Urinary bladder (tissue), 3 donors: ENCODE measurements around the genes ITGB3, TBKBP1, MRPL10, SP2, PNPO and SNX11.

DNA sequence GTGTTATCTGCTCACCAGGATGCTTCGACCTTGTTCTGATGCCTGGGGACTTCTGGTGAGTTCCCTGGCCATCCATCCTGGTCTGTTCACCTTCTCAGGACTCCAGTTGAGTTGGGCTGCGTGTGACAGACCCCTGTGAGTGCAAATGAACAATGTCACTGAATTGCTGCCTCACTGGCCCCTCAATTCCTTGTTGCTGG, 19.5 kb upstream of the RPRML start:
- PRO-cap: unidirectional peak, minus-strand start at position 79 of the sequence
- RAMPAGE, long total RNA: no peak

DNA sequence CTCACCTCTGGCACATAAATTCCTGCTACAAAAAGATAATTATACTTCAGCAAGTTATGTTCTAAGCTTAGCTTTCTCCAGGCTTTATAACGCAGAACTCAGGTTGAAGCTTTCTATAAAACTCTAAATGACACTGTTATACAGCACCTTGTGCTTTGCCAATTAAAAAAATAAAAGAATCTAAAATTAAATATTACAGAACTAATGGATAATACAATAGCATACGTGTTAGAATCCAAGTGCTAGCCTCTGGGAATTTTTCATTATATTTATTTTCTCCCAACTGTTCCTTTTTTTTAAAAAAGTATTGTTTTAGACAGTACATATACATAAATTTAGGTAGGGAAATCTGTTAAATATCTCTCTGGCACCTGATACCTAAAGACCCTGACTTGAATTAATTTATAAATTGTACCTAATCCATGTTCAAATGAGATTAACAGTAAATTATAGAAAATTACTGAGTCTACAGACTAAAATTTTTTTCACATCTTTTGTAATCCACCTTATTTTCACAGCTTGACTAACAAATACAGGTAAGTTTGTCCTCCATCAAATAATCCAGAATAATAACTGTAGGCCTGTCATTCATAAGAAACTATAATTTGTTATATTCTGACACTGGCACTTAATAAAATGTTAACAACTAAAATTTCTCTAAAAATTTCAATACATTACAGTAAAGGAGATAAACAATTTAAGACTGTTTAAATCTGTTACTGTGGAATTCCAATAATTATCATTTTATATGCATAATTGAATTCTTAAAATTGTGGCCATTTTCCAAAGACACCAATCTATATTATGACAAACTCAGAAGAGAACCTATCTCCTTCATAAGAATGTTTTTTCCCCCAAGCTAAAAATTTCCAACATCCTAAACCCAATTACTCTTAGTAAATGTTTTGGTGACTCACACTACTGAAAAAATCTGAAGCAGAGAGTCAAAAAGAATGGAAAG, 69.9 kb downstream of the CDC27 start:
- PRO-cap: no peak
- RAMPAGE, long total RNA: no peak

DNA sequence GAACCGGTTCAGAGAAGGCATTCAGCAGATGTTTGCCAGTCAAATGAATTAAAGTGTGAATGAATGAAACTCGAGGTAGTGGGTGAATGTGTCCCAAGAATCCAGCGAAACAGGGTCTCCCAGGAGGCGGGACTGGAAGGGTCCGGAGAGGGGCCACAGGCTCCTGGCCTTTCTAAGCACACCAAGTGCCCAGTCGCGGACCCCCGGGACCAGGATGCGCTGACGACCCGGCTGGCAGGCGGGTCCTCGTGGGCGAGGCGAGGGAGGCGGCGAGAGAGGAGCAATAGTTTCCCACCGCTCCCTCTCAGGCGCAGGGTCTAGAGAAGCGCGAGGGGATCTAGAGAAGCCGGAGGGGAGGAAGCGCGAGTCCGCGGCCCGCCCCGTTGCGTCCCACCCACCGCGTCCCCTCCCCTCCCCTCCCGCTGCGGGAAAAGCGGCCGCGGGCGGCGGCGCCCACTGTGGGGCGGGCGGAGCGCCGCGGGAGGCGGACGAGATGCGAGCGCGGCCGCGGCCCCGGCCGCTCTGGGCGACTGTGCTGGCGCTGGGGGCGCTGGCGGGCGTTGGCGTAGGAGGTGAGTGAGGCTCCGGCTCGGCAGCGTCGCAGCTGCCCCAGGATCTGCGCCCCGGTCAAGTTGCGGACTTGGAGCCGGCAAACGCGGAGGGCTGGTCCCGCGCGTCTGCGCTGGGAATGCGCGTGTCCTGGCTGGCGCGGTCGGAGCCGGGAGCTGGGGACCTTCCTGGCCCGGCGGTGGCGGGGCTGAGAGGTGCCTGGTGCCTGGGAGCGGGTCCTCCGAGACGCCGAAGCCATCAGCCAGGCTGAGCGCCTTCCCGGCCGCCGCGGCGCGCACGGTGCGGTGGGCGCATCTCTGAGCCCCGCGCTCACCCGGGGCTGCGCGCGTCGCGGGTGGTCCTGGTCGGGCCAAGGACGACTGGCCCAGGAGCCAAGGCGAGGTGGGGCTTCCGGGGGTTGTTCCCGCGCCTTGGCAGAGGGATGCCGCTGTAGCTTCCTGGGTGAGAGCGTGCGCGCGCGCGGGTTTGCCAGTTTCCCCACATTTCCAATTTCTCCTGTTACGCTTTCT, at the start of gene ITGB3:
ITGB3 (plus strand) TSS at position 459 of the 1,079 bp plus-strand sequence.
- PRO-cap: bidirectional peak, plus-strand start at position 459 of the sequence, minus-strand start at position 524 of the sequence; bidirectional peak, plus-strand start at position 1,000 of the sequence, minus-strand start at position 931 of the sequence
- RAMPAGE, long total RNA: no peak

DNA sequence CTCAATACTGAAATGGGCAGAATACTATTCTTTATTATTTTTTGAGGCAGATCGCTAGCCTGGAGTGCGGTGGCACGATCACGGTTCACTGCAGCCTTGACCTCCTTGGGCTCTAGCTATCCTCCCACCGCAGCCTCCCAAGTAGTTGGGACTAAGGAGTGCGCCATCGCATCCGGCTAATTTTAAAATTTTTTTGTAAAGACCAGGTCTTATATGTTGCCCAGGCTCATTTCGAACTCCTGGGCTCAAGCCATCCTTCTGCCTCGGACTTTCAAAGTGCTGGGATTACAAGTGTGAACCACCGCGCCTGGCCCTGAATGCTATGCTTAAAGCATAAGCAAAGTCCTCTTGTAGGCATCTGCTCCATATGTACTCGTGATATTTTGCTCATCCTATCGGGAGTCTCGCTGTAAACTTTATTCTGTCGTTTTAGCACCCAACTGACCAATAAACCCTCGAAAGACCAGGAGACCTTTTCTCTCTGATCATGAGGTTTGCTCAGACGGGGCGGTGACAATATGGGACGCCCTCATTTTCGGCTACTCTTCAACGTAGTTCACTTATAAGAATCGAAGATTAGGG, 39.3 kb upstream of the NPEPPS start:
- PRO-cap: no peak
- RAMPAGE, long total RNA: no peak

- PRO-cap: no peak
- RAMPAGE, long total RNA: no peak
Observed at GRCh38 chr17:47621619-47622695, 27.8 kb upstream of the KPNB1 start.

- PRO-cap: bidirectional peak, plus-strand start at chr17:47650776, minus-strand start at chr17:47650525
- RAMPAGE, long total RNA: no peak
Observed at GRCh38 chr17:47650682-47650884, 864 bp downstream of the KPNB1 start.

GRCh38 chr17:47669118-47670002, 19.6 kb downstream of the KPNB1 start:
- PRO-cap: no peak
- RAMPAGE, long total RNA: no peak

DNA sequence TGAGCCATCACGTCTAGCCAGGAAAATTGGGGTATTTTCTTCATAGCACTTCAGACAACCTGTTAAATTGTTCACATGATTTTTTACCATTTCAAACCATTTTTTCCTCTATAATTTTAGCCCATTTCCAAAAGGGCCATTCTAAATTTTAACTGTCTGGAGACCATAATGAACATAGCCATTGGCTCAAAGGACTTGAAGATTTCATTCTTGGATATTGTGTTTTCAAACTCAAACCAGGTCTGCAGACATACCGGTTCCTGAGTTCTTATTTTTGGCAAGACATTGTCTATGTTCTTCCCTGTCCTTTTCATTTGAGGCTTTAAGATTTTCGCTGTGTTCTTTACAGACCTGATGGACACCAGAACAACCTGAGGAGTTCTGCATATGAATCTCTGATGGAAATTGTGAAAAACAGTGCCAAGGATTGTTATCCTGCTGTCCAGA, 21.3 kb upstream of the TBKBP1 start:
- PRO-cap: no peak
- RAMPAGE, long total RNA: no peak

GRCh38 chr17:47677643-47678673, 16.0 kb upstream of the TBKBP1 start:
- PRO-cap: no peak
- RAMPAGE, long total RNA: no peak

- PRO-cap: bidirectional peak, plus-strand start at chr17:47694096, minus-strand start at chr17:47693964
- RAMPAGE, long total RNA: no peak
Observed at GRCh38 chr17:47693359-47694358, at the start of gene TBKBP1. TBKBP1 (plus strand) TSS chr17:47694161.

GRCh38 chr17:47707111-47707931, 13.4 kb downstream of the TBKBP1 start:
- PRO-cap: no peak
- RAMPAGE, long total RNA: no peak

DNA sequence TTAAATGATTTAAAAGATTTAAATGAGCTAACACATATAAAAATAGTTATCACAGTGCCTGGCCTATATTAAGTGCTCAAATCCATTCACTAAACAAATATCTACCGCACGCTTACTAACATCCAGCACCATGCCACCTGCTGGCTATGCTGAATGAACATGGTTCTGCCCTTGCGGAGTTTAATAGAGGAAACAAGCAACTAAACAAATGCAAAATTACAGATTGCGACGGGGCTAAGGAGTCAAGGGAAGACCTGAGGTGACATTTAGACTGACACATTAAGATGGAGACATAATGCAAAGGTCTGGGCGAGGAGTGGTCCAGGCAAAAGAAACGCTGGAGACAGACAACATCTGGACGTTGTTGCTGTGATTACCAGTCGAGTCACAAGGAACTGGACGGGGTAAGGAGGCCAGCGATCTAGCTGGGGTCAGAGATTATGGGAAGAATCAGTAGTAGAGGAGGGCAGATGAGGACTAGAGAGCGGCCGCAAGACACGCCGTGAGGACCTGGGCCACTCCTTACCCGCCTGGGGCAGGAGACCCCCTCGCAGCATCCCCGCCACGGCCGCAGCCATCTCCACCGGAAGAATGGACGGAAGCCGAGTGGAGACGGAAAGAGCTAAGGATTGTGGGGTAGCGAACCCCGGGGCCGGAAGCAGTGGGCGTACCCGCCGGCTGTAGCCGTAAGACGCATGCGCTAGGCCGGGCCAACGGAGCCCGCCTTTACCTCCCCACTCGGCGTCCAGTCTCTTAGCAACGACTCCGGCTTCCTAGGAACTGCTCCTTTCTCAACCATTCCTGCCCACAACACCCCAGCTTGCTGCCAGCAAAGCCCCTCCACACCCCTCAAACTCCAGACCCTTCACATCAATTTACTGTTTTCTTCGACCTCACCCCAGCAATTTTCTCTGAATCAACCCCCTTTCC, at the start of gene MRPL10:
MRPL10 (minus strand) TSS at position 608 of the 930 bp plus-strand sequence.
- PRO-cap: unidirectional peak, minus-strand start at position 593 of the sequence
- RAMPAGE, long total RNA: no peak

DNA sequence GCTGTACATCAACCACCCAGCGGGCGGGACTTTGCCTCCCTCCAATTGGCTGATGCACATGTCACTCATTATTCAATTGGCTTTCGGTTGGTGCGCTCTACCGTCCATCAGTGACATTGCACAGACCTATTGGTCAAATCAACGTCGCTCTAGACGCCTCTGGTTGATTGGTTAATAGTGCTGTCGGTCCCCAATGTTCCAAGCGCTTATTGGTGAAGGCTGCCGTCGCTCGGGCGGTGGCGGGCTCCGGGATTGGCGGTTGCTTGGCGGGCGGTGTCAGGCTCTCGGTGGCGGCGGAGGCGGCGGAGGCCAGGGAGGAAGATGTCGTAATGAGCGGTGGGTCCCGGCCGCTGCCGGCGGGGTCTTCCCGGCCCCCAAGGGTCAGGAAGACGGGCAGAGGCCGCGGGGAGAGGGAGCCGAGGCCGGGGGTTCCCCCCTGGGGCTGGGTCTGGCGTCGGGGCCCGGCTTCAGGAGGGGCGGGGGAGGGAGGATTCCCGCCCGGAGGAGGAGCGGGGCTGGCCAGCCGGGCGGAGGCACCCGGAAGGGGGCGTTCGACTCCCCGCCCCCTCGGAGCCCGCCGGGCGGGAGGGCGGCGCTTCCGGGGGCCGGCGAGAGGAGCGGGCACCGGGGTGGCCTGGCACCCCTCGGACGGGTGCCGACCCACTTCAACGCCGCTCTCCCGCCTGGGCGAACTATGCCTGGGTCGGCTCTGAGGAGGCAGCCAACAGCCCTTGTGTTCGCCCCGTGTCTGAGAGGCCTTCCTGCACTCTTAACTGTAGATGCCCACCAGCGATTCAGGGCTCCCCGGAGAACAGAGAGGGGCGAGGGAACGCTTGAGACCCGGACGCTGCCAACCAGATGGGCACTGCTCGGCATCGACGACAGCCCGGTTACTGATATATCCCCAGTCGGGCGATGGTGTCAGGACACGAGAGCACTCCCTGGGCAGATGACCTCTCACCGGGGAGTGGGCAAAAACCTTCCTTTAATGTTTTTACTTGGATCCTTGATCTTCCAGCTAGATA, at the start of gene SP2:
SP2 (plus strand) TSS at position 279 of the 1,025 bp plus-strand sequence.
- PRO-cap: unidirectional peak, plus-strand start at position 279 of the sequence; bidirectional peak, plus-strand start at position 595 of the sequence, minus-strand start at position 507 of the sequence
- RAMPAGE, long total RNA: start-site peak on the plus strand centred at position 290 of the sequence, 48 bp wide, 55 and 36 reads in 2 replicates

- PRO-cap: no peak
- RAMPAGE, long total RNA: start-site peak on the minus strand at chr17:47941358-47941404, 76 and 26 reads in 2 replicates
Observed at GRCh38 chr17:47941179-47941881, at the start of gene PNPO. PNPO (plus strand) TSS chr17:47941571.

- PRO-cap: no peak
- RAMPAGE, long total RNA: no peak
Observed at GRCh38 chr17:47987187-47988112, 16.5 kb downstream of the CDK5RAP3 start.

DNA sequence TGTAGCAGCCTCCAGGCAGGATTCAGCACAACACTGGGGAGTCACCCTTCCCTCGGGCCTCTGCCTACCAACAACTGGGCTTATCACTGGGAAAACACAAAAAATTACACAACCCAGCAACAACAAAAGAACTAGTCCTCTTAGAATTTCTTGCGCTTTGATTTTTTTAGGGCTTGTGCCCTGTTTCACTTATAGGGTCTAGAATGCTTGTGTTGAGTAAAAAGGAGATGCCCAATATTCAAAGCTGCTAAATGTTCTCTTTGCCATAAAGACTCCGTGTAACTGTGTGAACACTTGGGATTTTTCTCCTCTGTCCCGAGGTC, 12.5 kb downstream of the NFE2L1 start:
- PRO-cap: no peak
- RAMPAGE, long total RNA: no peak

DNA sequence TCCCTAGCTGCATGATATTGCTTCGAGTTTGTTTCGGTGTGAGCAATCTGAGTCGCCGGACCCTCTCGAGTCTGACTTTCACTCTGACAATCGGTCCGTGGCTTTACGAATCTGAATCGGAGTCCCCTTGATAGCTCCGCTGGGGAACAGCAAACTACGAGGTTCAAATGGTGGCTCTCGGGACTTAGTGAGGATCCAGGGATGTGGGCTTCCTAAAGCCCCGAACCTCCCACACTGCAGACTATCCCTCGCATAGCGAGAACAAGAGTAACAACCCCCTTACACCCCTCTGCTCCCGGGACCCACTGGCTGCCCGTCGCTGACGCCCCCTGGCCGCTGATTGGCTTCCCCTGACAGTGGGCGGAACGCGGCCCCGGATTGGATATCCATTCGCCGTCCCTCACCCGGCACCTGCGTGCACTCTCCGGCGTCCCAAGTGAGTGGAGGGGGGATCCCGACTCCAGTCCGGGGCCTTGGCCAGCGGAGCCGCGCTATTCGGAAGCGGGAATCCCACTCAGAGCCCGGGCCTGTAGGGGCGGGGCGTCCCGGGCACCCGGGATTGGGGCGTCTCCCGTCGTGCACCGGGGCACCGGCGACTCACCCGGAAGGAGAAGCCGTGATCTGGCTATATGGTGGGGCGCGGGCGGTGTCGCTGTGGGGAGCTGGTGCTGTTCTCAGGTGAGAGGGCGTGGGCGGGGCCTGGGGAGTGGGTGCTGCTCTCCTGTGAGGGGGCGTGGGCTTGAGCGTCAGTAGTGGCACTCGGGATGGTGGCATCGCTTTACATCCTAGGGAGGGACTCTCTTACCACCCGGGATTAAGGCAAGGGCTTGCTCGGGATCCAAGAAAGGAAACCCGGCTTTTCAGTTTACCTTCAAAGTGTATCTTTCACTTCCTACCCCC, at the start of gene SNX11:
SNX11 (plus strand) TSS at position 606 of the 900 bp plus-strand sequence.
- PRO-cap: bidirectional peak, plus-strand start at position 617 of the sequence, minus-strand start at position 342 of the sequence
- RAMPAGE, long total RNA: no peak

GRCh38 chr17:48199055-48199656, 91.6 kb downstream of the SNX11 start:
- PRO-cap: no peak
- RAMPAGE, long total RNA: start-site peak on the minus strand at chr17:48199417-48199439, 9 and 7 reads in 2 replicates

GRCh38 chr17:48545671-48546910, 1.2 kb upstream of the HOXB2 start:
- PRO-cap: unidirectional peak, plus-strand start at chr17:48546548
- RAMPAGE, long total RNA: no peak

GRCh38 chr17:48550415-48550895, 5.5 kb upstream of the HOXB2 start:
- PRO-cap: no peak
- RAMPAGE, long total RNA: no peak